ENCODE measurements around the genes SETD5 and BRPF1.

- PRO-cap: no peak
These were observed 84.7 kb upstream of the LMCD1 start for GRCh38 chr3:8416932-8417295.

- PRO-cap: no peak
These were observed 57.9 kb upstream of the LMCD1 start for GRCh38 chr3:8443584-8444222.

- PRO-cap: no peak
These were observed 57.3 kb upstream of the LMCD1 start for GRCh38 chr3:8444223-8444887.

DNA sequence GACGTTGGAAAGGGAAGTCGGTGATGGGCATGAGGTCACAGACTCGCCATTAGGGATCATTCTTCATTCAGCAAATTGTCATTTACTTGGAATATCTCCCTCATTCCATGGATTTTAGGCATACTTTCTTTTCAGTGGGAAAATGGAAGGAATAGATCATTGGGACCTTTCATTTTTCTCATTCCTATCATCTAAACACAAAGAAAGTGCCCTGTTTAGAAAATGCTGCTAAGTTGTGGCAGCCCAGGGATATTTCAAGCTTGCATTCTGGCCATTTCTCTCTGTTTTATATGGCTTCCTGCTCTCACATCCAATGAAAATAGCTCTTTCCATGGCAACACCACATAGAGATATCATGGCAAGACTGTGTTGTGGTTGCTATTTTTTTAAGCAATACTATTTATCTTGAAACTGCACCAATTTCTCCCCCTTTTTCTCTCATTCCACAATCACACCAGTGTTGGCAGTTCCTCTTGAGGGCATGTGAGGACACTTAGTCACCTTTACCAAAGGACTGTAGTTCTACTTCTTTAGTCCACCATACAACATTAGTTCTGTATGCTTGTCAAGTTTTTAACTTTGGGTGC is 40.6 kb upstream of the LMCD1 start:
- PRO-cap: no peak

- PRO-cap: no peak
These were observed 8.5 kb upstream of the LMCD1 start for GRCh38 chr3:8492907-8493775.

- PRO-cap: no peak
These were observed 27.6 kb downstream of the LMCD1 start for GRCh38 chr3:8529032-8529864.

GRCh38 chr3:8960199-8960440 is 3.2 kb downstream of the RAD18 start:
- PRO-cap: no peak

DNA sequence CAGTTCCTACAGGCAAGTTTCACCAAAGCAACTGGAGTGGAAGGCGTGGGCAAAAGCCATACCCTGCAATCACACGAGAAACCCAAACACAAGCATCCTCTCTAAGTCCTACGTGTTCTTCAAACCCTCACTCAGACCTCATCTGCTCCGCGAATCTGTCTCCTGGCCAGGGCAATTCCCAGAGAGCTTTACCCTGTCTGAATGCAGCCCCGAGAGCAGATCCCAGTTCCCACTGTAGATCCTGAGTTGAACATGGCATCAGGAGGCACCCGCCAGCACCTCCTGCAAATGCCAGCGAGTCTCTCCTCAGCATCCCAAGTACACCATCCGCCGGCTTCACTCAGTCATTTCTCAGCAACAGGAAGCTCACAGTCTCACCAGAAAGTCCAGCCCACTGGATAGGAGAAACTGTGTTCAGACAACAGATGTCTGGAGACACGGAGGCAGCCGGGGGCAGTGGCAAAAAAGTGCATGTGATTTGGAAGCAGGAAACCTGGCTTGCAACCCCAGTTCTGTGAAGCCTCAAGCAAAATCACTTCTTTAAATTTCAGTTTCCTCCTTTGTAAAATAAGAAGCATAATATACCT is 68.8 kb downstream of the SRGAP3 start:
- PRO-cap: no peak

- PRO-cap: no peak
These were observed 52.8 kb upstream of the SRGAP3 start for GRCh38 chr3:9302134-9302808.

DNA sequence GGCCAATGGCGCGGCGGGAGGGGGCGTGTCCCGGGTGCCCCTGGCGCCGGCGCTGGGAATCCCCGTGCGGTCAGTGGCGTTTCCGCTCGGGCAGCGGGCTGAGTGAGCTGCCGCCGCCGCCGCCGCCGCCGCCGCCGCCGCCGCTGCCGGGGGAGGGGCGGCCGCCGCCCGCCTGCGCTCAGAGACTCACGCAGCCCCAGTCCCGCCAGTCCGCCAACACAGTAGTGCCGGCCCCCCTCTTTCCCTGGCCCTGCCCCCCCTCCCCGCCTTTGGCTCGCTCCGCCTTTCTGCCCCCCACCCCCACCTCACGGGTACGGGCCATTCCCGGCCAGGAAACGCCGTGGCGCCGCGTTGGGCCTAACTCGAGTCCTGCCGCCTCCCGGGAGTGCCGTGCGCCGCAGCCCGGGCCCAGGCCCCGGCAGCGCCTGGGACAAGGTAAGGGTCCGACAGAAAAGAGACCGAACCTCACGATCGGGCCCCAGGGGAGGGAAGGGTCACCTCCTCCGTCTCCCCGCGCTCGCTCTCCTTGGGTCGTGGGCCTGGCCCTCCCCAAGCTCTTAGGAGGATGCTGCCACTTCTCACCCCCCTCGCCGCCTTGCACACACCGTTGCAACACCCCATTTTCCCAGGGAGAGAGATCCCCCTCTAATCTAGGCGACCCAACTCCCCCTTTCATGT is at the start of gene SETD5:
Gene SETD5, plus strand, starts transcription at position 73 of the 678 bp plus-strand sequence.
- PRO-cap: bidirectional peak, plus-strand start at position 199 of the sequence, minus-strand start outside the sequence; unidirectional peak, minus-strand start at position 528 of the sequence

- PRO-cap: no peak
These were observed 11.4 kb downstream of the SETD5 start for GRCh38 chr3:9408849-9409185.

- PRO-cap: no peak
These were observed 17.4 kb downstream of the SETD5 start for GRCh38 chr3:9414843-9415261.

DNA sequence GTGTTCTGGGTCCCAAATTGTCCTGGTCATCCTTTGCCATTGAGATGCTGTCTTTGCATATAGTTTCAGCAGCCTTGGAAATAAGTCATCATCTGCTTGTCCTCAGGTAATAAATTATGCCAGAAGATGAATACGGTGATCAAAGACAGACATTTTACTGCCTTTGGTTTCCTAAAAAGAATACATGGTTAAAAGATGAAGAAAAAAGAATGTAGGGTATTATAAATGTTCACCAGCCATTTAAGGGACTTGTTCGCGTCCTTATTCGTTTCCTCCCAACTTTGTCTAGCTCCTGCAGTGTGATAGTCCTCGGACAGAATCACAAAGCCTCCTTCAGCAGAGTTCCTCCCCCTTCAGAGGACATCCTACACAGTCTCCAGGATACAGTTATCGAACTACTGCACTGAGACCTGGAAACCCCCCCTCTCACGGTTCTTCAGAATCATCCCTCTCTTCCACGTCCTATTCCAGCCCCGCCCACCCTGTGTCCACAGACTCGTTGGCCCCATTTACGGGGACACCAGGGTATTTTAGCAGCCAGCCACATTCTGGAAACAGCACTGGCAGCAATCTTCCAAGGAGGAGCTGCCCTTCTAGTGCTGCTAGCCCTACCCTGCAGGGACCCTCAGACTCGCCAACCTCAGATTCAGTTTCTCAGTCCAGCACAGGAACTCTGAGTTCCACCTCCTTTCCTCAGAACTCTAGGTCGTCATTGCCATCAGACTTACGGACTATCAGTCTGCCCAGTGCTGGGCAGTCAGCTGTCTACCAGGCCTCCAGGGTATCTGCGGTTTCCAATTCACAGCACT is 78.0 kb downstream of the SETD5 start:
- PRO-cap: no peak

DNA sequence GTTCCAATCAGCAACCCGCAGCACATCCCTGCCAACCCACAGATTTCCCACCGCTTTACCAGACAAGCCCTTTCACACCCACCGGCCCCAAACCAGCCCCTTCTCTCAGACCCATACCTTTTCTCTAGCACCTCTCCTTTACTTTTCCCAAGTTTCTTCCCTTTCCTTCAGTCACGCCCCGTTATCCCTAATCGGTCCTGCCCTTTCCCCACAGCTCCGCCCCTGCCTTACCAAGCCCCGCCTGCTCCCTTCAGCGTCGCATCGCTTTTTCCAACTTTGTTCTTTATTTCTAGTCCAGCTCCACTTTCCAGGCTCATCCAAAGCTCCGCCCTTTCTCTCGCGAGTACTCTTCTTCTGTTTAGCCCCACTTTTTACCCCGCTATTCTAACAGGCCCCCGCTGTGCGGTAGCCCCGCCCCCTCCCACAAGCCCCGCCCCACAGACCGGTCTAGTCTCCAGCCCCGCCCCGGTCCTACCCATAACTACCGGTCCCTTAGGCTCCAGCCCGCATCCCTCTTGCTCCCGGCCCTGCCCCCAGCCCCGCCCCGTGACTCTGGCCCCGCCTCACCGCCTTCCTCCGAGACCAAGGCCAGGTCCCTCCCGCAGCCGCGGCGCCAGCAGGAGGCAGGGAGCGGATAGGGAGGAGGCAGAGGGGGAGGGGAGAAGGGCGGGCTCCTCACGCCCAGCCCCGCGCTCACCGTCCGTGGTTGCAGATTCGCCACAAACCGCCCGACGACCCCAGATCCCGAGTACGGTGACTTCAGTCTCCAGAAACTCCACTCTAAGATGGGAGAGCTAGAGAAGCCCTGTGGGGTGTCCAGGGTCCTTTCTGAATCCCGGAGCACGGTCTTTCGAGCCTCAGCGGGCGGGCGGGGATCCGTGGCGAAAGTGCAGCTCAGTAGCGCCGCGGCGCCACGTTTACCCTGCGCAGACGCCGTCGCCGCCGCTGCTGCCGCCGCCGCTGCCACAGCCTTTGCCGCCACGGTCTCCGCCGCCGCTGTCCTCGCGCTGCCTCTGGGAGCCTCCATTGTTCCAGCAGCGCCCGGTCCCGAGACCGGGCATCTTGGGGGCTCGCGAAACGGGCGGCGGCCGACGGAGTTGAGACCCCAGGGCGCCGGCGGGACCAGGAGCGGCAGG is at the start of gene BRPF1:
Gene BRPF1, plus strand, starts transcription at position 920 of the 1,136 bp plus-strand sequence.
- PRO-cap: unidirectional peak, plus-strand start at position 929 of the sequence

DNA sequence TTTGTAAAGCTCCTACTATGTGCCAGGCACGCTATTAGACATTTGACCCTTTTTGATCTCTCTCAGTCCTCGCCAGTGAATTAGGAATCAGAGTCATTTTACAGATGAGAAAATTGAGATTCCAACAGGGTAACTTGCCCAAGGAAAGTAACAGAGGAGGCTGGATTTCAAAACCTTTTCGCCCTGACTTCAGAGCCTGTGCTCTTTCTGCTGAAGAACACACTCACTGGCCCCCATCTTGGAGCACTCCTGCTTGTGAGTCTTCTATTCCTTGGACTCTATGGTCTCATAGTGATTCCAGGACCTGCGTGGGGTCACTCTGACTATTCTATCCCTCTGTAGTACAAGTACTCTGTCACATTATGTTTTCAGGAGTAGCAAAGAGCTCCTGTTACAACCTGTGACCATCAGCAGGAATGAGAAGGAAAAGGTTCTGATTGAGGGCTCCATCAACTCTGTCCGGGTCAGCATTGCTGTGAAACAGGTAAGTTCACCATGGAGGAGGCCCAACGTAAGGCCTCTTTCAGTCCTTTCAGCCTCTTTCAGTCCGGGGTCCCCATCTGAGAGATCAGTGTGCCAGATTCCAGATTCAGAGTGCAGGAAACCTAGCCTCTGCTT is 7.0 kb downstream of the ARPC4 start:
- PRO-cap: no peak

- PRO-cap: no peak
These were observed 2.8 kb downstream of the JAGN1 start for GRCh38 chr3:9892994-9893873.

GRCh38 chr3:9914913-9915514 is 1.9 kb upstream of the IL17RC start:
- PRO-cap: no peak

GRCh38 chr3:9933231-9933752 is 342 bp upstream of the CRELD1 start:
- PRO-cap: bidirectional peak, plus-strand start at chr3:9933844, minus-strand start at chr3:9933691

DNA sequence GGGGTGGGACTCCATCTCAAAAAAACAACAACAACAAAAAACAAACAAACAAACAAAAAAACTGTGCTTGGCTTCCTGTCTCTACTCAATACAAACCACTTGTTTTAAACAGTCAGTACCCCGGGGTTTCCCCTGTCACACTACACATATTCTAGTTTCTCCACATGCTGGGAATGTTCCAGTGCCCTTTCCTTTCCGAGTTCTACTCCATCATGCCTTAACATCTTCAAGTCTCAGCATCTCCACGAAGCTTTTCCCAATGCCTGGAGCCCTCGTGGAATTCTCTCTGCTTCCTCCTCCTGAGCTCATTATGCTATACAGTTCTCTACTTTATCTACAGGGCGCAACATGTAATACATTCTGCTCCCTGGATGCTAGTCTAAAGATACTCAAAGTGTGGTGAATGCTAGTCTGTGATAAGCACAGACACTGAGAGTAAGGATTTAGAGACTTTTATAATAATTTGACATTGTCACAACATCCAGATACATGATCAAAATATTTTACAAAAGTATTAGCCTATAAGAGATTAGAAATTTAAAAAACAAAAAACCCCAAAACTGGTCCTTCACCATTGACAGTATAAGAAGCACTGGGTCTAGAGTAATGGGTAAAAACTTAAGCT is 7.7 kb downstream of the EMC3 start:
- PRO-cap: no peak

GRCh38 chr3:10189466-10190209 is 24.9 kb downstream of the IRAK2 start:
- PRO-cap: no peak